Occipital lobe (tissue), 2 donors: ENCODE measurements around the gene RAPGEF3.

DNA sequence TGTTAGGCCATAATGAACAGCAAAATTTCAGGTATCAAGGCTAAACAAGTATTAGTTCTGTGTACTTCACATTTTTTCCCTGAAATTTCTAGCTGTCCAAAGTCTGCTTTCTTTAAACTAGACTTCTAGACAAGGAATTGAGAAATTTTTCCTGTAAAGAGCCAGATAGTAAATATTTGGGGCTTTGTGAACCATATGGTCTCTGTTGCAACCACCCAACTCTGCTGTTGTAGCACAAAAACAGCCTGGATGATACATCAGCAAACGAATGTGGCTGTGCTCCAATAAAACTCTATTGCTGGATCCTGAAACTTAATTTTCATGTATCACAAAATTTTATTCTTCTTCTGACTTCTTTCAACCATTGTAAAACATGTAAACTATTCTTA lies 95.9 kb upstream of the SLC38A4 start:
- RAMPAGE, long total RNA = no peak

DNA sequence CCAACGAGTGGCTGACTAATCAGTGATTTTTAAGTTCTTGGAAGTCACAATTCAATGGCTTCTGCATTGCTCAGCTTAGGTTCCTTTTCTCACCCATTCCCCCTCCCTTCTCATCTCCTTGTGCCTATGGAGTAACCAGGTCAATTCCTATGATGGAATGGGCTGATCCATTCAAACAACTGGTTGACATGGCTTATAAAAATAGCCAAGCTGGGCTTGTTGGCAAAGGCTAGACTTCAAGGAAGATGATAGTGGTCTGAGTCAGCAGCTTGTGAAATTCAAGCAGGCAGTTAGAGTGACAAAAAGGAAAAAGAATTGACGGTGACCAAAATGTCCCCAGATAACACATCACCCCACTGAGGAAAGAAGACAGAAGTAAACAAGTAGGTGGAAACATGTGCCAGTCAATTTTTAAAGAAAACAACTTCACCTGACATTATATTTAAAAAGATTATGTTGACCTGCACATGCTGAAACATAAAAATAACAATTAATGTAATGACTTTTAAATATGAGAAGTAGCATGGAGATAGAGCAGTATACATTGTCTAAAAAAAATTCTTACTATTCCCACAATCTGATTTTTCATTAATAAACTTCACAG lies 119.8 kb upstream of the PCED1B start:
- RAMPAGE, long total RNA = no peak

DNA sequence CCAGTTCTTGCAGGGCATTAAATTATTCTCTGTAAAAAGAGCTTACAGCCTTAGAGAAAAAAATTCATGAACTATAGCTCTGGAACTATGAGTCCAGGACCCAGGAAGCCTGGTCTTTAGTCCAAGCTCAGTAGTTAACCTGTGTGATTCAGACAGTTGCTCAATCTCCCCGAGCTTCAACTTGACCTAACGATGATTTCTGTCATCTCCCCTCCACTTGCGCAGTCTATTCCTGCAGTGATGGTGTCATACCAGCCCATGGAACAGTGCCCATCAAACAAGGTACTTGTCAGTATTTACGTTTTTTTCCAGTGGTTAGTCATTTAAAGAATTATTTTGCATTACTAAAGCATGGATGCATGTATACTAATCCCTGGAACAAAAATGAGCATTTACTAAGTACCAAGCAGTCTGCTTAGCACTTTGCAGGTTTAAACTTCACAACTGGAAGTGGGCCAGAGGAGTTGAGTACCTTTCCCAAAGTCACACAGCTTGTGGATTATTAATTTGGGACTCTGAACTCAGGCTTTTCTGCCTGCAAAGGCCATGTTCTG lies 132.7 kb upstream of the AMIGO2 start:
- RAMPAGE, long total RNA = no peak

- RAMPAGE, long total RNA = no peak
Observed at GRCh38 chr12:47312922-47313469, 233.2 kb upstream of the AMIGO2 start.

DNA sequence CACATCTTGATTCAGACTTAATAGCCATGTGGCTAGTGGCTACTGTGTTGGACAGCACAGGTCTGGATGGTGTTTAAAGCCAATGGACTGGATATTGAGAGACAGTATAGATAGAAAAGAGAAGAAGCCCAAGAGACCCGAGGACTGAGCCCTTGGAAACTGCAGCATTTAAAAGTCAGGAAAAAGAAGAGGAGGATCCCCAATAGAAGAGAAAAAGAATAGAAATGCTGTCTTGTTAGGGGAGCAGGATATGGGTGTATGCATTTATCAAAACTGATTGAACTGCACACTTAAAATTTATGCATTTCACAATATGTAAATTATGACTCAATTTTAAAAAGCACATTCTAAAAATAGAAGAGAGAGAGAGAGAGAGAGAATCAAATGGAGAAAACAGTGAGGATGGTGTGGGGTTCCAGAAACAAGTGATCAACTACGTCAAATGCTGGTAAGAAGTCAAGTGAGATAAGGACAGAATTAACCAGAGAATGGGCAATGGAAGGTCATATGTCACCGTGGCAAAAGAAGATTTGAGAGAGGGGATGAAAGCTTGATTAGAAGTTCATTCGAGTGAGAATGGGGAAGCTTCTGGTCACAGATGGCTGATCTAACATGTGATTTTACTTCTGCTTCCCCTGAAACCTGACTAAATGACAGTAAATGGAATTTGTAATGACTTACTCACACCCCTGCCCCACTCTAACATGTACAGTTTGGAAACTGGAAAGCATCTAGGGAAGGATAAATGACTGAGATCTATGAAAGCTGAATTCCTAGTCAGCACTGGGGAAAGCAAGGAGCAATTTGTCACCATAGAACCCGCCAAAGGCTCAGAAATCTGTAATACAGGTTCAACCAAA lies 276.4 kb upstream of the AMIGO2 start:
- RAMPAGE, long total RNA = no peak

DNA sequence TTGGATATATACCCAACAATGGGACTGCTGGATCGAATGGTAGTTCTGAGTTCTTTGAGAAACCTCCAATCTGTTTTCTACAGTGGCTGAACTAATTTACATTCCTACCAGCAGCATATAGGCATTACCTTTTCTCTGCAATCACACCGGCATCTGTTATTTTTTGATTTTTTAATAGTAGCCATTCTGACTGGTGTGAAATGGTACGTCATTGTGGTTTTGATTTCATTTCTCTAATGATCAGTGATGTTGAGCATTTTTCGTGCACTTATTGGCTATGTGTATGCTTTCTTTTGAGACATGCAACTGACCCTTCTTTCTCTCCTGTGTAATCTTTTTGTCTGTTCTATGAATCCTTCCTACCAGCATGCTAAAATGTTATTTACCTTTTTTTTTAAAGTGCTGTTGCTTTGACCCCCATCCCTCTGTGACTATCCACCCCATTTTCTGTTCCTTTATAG lies 280.0 kb upstream of the AMIGO2 start:
- RAMPAGE, long total RNA = no peak

- RAMPAGE, long total RNA = no peak
Observed at GRCh38 chr12:47362046-47362605, 282.4 kb upstream of the AMIGO2 start.

GRCh38 chr12:47378058-47378598 lies 298.4 kb upstream of the AMIGO2 start:
- RAMPAGE, long total RNA = no peak

GRCh38 chr12:47758063-47758505 lies 596 bp downstream of the RAPGEF3 start:
- RAMPAGE, long total RNA = no peak

DNA sequence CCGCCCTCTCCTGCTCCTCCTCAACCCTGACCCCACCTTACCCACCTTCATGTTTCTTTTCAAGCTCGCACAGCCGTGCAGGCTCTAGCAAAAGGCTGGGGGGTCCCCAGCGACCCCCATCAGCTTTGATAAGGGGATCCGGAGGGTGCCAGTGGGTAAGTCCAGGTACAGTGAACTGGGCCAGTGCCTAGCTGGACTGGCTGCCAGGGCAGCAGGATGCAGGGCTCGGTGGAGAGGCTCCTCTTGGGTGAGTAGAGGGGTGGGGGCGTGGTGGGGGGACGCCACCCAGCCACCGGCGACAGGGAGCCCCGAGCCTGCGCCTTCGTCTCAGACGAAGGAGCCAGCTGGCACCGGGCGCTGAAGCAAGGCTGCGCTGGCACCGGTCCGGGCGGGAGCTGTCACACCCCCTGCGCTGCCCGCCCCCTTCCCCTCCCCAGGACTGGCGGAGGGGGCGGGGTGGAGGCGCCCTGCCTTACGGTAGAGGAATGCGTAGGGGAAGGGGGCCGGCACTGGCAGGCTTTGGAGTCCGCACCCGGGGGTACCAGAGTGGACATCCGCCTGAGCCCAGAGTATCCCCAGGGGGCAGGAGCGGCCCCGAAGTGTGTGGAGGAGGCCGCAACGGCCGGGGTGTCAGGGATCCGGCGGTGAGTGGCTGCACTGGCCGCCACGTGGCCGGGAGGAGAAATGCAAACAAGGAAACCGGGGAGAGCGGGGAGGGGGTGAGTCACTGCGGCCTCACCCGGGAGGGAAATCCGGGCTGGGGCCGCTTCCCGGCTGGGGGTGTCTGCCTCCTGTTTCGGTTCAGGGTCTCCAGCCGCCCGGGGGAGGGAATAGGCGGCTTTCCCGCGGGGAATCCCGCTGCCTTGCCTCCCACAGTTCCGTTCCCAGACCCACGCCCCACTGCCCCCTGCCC lies at the start of gene RAPGEF3:
RAPGEF3 (minus strand) TSS at position 375 of the 913 bp plus-strand sequence.
- RAMPAGE, long total RNA = start-site peak on the minus strand centred at position 618 of the sequence, 105 bp wide, 22 and 20 reads in 2 replicates

- RAMPAGE, long total RNA = no peak
Observed at GRCh38 chr12:47759419-47759707, 683 bp upstream of the RAPGEF3 start.

DNA sequence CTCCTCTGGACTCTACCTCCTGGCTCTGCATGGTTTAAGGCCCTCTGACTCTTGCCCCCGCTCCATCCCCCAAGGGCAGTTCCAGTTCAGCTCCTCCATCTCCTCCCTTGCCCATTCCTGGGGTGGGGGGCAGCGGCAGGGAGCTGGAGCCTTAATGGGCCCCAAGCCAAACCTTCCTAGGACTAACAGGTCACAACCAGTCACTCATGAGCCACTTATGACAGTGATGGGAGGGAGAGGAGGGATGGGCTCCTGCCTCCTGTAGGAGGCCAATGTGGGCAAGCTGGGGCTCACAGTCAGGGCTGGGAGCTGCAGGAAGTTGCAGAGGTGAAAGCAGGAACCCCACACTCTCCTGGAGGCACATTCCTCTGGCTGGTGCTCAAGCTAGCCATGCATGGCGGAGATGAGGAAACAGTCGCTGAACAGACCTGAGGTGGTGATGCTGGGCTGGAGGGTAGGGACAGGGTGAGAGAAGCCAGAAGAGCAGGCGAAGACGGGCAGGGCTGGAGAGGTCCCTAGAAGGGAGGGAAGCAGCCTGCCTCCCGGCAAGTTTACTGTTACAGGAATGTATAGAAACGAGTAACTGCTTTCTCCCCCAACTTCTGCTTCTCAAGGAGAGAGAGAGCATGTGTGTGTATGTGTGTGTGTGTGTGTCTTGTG lies 5.0 kb upstream of the RAPGEF3 start:
- RAMPAGE, long total RNA = no peak

GRCh38 chr12:47777723-47778515 lies 4.9 kb downstream of the SLC48A1 start:
- RAMPAGE, long total RNA = no peak

DNA sequence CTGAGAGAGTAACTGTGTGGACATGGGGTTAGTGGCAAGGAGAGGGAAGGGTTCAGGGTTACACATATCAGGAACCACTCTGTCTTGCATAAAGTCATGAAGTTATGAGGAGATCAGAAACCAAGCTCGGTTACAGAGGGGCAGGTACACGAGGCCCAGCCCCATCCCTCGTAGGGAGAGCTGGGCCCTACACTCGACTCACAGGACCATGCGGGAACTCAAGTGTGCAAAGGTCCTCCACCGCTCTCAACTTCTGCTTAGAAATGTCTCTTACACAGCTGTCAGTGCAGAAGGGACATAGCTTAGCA lies 15.3 kb downstream of the SLC48A1 start:
- RAMPAGE, long total RNA = no peak

DNA sequence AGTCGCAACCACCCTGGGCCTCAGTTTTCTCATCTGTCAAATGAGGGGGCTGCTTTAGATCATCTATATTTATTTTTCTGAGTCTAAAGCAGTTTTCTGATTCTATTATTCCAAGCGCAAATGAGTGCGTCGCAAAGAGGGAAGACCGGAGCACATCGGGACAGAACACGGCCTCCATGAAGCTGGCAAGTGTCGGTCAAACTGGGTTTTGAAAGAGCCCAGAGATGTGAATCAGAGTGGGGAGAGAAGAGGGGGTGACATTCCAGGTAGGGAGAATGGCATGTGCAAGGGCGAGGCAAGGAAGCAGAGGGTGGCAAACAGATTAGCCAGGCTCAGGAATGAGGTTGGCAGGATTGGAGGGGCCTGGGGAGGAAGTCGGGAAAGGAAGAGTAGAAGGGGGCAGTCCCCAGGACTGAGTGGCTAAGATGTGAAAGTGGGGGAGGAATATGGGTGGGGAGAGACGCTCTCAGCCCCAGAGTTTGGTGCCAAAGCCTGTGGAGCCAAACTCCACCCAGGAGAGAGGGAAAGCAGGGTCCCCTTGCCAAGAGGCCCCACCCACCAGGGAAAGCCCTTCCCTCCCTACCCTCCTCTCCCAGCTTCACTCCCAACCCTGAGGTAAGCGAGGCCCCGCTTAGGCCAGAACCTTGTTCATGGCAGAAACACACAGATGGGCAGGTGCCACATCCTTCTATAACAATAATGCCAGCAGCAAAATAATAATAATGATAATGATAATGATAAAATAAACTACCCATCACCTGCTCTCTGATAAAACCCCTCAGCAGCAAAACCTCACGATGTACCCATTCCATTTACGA lies 5.5 kb upstream of the HDAC7 start:
- RAMPAGE, long total RNA = no peak

DNA sequence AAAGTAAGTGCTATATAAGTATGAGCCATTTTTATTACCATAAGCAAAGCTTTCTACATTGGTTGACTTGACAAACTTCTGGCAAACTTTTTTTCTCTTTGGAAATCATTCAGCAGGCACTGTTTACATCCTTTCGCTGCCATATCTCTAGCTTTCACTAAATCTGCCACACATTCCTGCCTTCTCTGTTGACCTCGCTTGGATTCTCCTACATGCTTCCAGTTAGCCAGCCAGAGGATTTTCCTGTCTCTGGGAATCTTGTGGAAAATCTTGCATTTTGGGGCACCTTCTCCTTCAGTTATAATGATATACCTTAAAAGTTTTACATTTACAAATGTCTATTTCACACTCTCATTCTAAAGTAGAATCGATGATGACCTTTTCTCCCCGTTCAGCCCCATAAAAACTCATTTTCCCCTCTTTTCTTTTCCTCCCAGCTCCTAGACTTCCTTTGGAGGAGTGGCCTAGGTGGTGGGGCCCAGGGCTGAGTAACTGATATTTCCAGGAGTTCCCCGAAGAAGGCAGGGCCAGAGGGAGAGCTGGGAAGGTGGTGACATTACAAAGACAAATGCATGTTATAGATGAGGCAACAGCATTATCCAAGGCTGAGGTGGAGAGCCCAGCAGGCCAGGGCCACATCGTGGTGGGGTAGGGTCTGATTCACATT lies 22.0 kb upstream of the HDAC7 start:
- RAMPAGE, long total RNA = no peak

GRCh38 chr12:47846139-47847196 lies 26.8 kb upstream of the HDAC7 start:
- RAMPAGE, long total RNA = no peak

DNA sequence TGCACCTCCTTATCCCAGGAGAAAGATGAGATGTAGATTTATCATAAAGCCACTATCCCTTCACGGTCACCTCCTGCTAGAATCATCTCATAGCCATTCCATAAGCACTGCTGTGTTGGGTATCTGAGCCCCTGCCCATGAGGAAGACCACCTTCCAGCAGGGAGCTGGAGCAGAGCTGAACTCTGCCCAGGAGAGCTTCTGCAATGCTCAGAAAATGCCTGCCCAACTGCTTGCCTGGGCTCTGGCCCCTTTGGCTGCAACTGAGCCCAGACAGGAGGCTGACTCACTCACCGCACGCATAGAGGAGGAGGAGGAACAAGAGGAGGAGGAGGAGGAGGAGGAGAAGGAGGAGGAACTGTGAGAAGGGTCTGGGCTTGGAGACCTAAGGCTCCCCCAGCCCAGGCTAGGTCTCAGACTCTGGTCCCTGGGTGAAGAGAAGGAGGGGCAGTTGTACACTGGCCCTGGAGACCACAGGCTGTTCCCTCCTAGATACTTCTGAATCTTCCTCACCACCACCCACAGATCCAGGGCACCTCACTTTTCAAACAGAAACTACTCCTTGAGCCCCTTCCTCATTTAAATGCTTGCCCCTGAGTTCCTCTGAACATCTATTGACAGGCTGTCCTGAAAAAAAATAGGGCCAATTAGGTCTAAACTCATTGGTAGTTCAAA lies 875 bp downstream of the VDR start:
- RAMPAGE, long total RNA = no peak

- RAMPAGE, long total RNA = no peak
Observed at GRCh38 chr12:48037802-48038302, 33.6 kb upstream of the COL2A1 start.

DNA sequence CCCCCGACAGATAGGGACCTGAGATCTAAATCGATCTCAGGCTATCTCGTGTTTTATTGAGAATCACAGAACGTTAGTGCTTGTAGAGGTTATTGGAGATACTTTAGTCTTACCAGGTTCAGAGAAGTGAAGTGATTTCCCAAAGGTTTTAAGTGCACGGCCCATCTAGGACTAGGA lies 473 bp upstream of the SENP1 start:
- RAMPAGE, long total RNA = no peak